Metanephros (tissue), 2 donors: ENCODE measurements around a stretch of chr7.

DNA sequence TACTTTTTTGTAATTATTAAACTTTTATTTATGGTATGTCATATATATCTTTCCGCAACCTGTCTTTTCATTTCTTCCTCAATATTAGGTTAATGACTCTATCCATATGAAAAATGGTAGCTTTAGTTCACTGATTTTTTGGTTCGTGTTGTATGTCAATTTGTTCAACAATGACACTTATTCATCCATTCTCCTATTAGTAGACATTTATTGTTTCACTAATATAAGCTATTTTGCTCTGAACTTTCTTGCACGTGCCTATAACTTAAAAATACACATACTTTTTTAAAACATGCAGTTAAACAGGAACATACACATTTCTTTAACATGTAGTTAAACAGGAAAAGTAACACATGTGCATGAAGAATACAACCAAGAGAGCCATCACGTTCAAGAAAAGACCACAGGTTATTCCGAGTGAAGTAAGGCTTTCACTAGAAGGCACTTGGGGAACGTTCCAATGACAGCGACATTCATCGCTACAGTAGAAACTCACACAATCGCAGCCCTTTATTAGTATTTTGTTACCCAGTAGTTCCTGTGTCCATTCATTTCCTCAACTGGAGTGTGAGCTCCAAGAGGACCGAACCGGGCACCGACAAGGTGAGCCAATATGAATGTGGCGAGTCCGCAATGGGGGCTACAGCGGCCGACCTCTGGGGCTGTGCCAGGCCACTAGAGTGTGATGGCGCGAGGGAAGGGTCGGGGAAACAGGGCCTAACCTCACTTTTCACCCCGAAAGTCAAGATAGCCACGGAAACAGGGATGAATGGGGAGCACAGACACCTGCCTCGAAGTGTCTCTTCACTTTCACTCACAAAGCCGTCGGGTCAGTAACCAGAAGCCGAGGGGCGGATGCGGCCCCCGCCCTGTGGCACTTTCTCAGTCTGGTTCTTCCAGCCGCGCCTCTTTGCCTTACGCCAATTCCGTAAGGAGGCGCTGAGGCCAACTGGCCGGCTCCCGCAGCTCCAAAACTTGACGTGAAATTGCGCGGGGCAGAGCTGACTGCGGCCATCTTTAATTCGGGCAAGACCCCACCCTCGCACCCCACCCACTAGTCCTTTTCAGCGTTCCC is 820 bp upstream of the SEPTIN7 start:
- RAMPAGE, long total RNA, result no peak

DNA sequence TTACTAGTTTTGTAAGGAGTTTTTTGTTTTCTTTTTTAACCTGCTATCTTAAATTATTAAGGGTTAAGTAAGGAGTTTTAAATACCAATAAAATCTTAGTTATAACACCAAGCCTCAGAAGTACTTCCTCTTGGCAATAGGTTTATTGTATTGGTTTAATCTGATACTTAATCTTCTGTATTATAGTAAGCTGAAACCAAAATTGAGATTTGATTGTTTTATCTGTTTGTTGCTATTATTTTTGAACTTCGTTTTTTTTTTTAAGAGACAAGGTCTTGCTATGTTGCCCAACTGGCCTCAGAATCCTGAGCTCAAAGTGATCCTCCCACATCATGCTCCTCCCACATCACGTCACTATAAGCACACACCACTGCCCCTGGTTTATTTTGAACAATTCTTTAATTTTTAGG is 83.9 kb downstream of the SEPTIN7 start:
- RAMPAGE, long total RNA, result no peak

- RAMPAGE, long total RNA, result no peak
Observed at GRCh38 chr7:35981600-35981890, 171.5 kb upstream of the EEPD1 start.

GRCh38 chr7:35988130-35988661 is 164.9 kb upstream of the EEPD1 start:
- RAMPAGE, long total RNA, result no peak

- RAMPAGE, long total RNA, result no peak
Observed at GRCh38 chr7:36065751-36065961, 87.4 kb upstream of the EEPD1 start.

GRCh38 chr7:36116444-36116927 is 36.6 kb upstream of the EEPD1 start:
- RAMPAGE, long total RNA, result no peak

- RAMPAGE, long total RNA, result no peak
Observed at GRCh38 chr7:36127069-36127759, 25.8 kb upstream of the EEPD1 start.

GRCh38 chr7:36207644-36208443 is 54.8 kb downstream of the EEPD1 start:
- RAMPAGE, long total RNA, result no peak

- RAMPAGE, long total RNA, result no peak
Observed at GRCh38 chr7:36210575-36211381, 57.7 kb downstream of the EEPD1 start.

DNA sequence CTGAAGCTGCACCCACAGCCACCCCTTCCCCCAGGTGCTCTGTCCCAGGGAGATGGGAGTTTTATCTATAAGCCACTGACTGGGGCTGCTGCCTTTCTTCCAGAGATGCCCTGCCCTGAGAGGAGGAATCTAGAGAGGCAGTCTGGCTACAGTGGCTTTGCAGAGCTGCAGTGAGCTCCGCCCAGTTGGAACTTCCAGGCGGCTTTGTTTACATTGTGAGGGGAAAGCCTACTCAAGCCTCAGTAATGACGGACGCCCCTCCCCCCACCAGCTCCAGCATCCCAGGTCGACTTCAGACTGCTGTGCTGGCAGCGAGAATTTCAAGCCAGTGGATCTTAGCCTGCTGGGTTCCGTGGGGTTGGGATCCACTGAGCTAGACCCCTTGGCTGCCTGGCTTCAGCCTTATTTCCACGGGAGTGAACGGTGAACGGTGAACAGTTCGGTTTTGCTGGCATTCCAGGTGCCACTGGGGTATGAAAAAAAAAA is 105.4 kb downstream of the EEPD1 start:
- RAMPAGE, long total RNA, result no peak

GRCh38 chr7:36298766-36299393 is 68.2 kb downstream of the MATCAP2 start:
- RAMPAGE, long total RNA, result no peak

DNA sequence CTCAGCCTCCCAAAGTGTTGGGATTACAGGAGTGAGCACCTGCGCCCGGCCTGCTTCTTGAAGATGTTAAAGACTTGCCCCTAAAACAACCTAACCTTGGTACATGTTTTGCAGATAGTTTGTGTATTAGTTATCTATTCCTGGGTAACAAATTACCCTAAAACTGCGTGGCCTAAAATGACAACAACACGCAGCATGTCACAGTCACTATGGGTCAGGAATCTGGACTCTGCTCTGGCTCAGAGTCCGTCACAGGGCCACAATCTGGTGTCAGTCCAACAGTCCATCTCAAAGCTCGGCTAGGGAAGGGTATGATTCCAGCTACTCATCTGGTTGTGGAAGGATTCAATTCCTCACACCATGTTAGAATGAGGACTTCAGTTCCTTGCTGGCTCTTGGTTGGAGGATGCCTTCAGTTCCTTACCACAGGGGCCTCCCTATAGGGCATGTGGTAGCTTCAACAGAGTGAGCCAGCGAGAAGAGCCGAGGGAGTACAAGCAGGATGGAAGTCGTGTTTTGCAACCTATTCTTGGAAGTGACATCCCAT is 71.2 kb downstream of the ANLN start:
- RAMPAGE, long total RNA, result no peak

DNA sequence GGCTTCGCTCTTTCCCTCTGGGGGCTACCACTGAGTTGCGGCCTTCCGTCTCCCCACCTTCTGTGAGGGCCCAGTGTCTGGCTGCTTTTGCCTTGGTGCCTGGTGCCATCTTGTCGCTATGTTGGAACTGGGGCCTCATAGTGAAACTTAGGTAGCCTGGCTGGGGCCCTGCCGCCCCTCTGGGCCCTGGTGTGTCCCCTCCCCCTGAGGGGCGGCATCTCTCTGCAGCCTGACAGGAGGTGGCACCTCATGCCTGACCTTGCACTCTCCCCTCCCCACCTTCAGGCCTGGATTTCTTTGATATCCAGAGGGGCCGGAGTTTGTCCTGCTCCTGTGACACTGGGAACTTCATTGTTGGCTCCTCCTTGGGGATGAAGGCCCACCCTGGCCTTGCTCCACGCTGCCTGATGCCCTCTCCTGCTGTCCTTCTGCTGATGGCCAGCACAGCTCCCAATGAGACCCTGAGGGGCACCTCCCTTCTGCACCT is 144.2 kb downstream of the ANLN start:
- RAMPAGE, long total RNA, result no peak

DNA sequence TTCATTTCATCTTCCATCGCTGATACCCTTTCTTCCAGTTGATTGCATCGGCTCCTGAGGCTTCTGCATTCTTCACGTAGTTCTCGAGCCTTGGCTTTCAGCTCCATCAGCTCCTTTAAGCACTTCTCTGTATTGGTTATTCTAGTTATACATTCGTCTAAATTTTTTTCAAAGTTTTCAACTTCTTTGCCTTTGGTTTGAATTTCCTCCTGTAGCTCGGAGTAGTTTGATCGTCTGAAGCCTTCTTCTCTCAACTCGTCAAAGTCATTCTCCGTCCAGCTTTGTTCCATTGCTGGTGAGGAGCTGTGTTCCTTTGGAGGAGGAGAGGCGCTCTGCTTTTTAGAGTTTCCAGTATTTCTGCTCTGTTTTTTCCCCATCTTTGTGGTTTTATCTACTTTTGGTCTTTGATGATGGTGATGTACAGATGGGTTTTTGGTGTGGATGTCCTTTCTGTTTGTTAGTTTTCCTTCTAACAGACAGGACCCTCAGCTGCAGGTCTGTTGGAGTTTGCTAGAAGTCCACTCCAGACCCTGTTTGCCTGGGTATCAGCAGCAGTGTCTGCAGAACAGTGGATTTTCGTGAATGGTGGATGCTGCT is 166.5 kb downstream of the AOAH start:
- RAMPAGE, long total RNA, result no peak

GRCh38 chr7:36795352-36795958 is 71.2 kb upstream of the AOAH start:
- RAMPAGE, long total RNA, result no peak

- RAMPAGE, long total RNA, result no peak
Observed at GRCh38 chr7:36955028-36955931, 231.0 kb upstream of the AOAH start.

- RAMPAGE, long total RNA, result no peak
Observed at GRCh38 chr7:37210964-37211604, 237.6 kb downstream of the ELMO1 start.

DNA sequence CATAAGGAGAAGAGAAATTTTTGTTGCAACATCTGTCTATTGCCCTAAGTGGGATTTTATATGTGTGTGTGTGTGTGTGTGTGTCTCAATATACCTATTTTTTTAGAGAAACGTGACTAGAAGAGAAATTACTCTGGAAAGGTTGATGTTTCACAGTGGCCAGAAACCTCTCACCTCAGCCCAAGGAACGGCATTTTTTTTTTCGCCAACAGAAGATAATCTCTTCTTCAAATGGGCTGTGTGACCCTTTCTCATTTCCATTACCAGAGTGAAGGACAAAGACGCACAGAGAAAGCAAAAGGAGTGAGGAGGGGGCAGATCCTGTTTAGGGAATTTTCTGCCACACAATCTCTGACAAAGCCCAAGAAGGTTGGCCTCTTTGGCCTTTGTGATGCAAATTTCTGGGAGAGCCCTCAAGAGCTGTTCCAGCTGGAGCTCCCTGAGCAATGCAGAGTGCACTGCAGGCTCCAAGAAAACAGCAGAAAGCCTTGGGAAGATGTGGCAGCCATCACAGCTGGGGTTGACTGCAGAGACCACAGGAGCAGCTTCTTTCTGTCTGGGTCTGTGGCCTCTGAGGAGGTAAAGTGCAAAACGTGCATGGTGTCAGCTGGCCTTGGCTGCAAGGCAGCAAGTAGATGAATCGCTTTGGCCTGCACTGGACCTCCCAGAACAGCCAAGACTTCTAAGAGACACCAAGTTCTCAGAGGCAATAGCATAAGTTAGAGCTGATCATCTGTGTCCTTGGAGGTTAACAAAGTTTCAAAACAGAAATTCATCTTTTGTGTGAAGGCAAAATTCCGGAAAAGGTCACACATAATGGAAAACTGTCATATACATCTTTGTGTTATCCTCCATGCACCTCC is 200.3 kb downstream of the ELMO1 start:
- RAMPAGE, long total RNA, result no peak

DNA sequence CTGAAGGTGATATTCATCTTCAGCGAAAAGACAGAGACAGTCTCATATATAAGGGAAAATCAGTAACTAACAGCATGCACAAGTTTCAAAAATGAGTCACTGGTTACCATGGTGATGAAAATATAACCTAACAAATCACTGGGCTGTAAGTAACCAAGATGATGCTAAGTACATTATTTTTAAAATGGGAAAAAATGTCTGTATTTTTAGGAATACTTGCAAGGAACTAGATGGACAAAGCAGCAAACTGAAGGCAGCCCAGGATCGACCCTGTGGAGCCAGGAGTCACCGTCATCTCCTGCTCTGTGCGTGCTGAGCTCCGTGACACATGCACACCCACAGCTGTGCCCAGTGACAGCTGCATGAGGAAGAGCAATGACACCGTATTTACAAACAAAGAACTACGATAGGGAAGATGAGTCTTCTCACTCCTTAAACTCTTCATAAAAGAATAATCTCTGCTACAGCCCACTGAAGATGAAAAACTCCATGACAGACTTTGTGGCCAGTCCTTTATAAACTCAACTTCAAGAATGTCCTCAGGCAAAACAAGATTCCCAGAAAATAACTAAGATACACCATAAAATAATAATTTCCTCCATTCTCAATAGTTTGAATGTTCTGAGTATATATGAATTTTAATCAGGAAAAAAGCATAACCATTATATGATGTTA is 137.2 kb downstream of the ELMO1 start:
- RAMPAGE, long total RNA, result no peak

DNA sequence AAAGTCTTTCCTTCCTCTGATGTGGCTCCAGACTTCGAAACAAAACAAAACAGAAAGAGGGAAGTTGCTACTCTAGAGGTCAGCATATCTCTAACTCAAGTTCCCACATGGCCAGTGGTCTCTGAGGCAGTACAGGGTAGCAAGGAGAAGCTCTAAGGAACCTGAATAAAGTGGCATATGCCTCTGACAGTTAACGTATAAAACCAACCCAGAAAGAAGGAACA is 56.6 kb downstream of the ELMO1 start:
- RAMPAGE, long total RNA, result no peak